NCI-H460 (cell line): ENCODE measurements around a stretch of chr10.

DNA sequence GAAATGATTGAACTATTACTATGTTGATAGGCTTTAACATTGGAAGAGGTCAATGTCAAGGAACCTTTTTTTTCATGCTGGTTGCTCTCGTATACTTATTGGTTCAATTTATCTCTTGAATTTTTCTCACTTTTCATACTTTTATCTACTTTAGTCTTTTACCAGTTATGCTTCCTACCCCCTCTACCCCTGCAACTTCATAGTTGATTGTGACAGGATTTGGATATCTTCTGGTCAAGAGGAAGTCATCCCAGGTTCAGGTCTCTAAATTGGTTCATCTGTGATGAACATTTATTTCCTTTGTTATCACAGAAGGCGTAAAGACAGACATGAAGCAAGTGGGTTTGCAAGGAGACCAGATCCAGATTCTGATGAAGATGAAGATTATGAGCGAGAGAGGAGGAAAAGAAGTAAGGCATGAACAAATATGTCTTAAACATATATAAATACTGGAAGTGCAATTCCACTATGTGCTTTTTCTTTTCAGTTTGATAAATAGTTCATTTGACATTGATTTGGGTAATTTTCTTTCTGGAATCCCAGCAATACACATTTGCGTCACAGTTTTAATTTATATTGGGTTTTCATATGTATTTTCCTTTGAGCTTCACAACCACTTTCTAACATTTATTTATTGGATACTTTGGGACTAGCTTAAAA is 17.1 kb downstream of the RBM17 start:
RAMPAGE:
- cytosol, long total RNA = no peak
- long total RNA = no peak
- nucleus, long total RNA = no peak

DNA sequence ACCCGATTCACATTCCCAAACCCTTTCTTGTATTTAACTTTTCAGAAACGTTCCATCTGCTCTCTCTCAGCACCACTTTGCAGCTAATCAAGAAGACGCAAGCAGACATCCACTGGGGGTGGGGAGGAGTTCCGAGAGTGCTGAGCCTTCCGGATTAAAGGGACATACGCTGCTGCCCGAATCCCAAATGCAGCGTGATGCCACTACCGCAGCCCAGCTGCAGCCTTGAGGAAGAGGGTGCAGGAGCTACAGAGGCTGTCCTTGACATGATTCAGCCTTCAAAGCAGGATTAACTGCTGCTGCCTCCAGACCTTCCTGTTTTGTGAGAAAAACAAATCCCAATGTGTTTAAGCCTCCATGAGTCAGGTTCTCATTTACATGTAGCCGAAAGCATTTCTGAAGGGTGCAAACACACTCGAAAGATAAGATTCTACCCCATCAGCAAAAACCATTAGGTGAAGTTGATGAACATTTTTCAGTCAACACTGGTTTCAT is 40.0 kb downstream of the RBM17 start:
RAMPAGE:
- cytosol, long total RNA = no peak
- long total RNA = no peak
- nucleus, long total RNA = no peak

RAMPAGE:
- cytosol, long total RNA = no peak
- long total RNA = no peak
- nucleus, long total RNA = no peak
These were observed 20.3 kb upstream of the PFKFB3 start for GRCh38 chr10:6182182-6183032.

RAMPAGE:
- cytosol, long total RNA = no peak
- long total RNA = no peak
- nucleus, long total RNA = no peak
These were observed 6.8 kb upstream of the PFKFB3 start for GRCh38 chr10:6195790-6196448.

DNA sequence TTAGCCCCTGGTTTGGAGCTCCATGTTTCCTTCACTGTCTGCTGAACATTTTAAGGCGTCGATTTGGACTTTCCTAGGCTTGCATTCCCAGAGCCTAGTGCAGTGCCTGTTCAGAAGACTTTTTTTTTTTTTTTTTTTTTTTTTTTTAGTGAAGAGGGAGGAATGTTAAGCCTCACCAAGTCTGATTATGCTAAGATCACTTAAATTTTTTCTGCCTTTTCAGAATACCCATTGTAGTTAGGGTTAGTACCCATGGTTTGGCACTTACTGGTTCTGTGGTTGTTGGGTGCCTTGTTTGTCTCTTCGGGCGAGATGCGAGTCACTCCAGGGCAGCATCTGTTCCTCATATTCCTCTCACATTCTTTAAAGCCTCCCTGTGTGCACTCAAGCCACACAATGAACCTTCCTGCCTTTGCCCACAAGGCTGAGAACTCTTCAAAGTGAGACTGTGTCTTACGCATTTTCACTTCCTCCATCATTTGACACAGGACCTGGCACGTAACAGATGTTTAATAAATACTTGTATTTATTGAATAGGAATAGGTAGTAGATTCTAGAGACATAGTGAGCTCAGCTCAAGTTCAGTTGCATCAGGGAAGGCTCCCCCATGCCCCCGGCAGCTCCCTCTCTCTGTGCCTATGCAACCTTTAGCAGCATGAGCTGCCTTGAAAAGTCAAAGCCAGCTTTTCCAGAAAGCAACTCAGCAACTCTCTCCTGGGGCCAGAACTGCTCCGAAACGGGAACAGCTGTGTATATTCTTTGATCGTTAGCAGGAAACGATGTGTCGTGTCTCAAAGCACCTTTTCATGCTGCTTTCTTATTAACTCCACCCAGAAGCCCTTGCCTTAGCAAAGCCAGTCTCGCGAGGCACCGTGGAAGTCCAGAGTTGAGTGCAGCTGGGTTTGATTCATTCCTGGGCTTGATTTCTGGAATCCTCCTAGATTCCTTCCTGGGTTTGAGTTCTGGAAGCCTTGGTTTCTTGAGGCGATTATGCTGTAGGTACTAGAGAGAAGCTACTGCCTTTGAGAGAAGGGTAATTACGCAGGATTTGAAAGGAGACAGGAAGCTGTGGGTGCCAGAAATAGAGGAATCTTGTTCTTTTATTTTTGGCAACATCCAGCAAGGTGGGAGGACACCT is 97.5 kb downstream of the PFKFB3 start:
RAMPAGE:
- cytosol, long total RNA = no peak
- long total RNA = no peak
- nucleus, long total RNA = no peak

DNA sequence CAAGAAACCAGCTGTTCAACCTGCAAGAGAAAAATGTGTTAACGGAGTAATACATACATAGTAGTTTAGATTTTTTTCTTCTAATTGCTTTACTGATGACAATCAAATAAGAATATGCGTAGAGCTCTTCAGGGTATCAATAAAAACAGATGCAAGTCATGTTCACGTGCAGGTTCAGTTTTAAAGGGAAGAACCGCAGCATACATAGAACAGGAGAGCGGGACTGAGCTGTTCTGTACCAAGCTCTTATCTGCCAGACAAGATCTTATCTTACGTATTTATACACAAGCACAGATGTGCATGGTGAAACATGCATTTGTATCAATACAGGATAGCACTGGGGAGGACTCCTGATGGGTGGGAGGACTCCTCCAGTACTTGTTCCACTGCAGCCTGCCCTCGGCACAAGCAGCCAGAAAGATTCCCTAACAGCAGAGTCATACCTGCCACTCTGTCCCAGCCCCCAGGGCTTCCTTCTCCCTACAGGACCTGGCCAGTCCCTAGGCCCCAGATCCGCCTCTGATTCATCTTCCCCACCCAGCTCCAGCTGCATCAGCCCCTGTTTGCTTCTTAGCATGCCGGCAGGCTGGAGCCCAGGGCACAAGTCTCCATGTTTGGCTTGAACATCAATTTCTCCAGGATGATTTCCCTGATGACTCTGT is 13.1 kb upstream of the PRKCQ start:
RAMPAGE:
- cytosol, long total RNA = no peak
- long total RNA = no peak
- nucleus, long total RNA = no peak

GRCh38 chr10:6607124-6607588 is 27.1 kb upstream of the PRKCQ start:
RAMPAGE:
- cytosol, long total RNA = no peak
- long total RNA = no peak
- nucleus, long total RNA = no peak

GRCh38 chr10:6973865-6974376 is 393.8 kb upstream of the PRKCQ start:
RAMPAGE:
- cytosol, long total RNA = no peak
- long total RNA = no peak
- nucleus, long total RNA = no peak

RAMPAGE:
- cytosol, long total RNA = no peak
- long total RNA = no peak
- nucleus, long total RNA = no peak
These were observed 382.7 kb downstream of the SFMBT2 start for GRCh38 chr10:7028067-7028691.

DNA sequence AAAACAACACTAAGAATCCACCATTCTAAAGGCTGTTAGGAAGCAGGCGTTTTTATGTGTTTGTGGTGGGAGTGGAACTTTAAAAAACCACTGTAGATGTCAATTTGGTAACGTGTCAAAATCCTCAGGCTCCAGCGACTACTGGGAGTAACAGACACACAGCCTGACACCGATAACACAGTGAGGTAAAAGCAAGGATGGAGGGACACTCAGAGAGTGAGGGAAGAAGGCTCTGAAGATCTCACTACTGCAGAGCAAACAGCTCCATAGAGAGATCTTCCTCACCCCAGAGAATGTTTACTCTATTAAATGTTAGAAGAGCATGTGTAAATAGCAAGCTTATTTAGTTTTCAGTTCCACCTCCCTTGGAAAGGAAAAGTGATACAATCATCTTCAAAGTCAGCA is 177.7 kb downstream of the SFMBT2 start:
RAMPAGE:
- cytosol, long total RNA = no peak
- long total RNA = no peak
- nucleus, long total RNA = no peak

DNA sequence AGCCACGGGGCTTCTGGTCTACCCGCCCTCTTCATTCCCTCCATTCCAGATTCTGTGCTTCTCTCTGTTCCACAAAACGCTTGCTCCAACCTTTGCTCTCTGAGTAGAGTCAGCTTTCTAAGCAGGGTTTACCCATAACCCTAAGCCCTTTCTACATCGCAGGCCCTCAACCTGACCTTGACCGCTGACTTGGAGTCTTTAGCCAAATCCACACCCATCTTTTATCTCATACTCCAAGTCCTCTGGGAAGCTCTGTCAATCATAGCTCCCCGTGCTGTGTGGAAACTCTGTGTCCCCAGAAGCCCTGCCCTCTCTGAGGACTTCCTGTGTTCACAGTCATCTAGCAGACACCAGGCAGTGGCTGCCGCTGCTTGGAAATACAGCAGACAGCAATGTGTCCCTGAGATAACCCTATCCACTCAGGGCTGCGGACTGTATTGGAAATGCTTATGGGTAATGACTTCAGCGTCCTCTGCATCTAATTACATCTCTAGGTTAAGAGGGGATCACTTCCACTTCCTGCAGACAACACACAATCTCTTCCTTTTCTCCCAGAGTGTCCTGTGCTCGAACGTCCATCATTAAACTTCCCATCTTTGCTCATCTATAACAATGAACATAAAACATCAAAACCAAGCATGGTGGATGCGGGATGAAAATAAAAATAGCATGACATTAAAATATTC is 158.7 kb downstream of the SFMBT2 start:
RAMPAGE:
- cytosol, long total RNA = no peak
- long total RNA = no peak
- nucleus, long total RNA = no peak

DNA sequence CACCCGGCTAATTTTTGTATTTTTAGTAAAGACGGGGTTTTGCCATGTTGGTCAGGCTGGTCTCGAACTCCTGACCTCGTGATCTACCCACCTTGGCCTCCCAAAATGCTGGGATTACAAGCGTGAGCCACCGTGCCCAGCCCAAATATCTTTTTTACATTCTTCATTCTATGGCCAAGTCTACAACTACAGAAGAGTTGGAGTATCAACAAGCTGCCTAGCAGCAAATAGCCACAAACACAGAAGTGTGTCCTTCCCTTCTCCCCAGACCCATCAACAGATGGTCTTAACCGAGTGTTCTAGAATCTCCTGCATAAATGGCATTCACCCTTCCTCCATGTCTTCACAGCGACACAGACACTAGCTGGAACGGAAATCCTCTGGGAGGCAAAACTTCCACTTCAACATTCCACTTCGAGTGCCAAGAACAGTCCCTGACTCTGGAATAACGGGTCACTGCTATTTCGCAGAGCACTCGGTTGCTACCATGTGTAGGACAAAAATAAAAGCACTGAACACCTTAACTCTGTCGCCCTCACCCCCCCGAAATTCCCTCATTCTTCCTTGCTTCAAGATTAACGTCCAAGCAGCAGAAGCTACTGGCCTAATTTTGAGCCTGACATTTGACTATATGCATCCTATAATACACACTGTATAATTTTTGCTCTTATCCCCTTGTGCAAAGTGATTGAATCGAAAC is 65.2 kb downstream of the SFMBT2 start:
RAMPAGE:
- cytosol, long total RNA = no peak
- long total RNA = no peak
- nucleus, long total RNA = no peak

DNA sequence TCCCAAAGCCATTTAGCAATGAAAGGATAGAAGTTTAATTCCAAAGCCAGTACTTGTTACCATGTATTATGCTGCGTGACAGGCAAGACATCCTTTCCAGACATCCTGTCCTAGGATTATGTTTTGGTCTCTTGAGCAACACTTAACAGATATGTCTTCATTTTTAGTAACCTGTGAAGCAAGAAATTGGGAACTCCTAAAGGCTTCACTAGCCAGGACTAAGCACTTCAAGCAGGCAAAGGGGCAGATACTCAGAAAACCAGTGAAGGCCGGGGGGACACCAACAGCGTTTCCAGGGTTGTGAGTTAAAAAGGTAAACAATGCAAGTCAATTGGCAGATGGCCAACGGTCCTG is 77.5 kb upstream of the SFMBT2 start:
RAMPAGE:
- cytosol, long total RNA = no peak
- long total RNA = no peak
- nucleus, long total RNA = no peak

GRCh38 chr10:7788276-7789298 is 610 bp downstream of the ATP5F1C start:
RAMPAGE:
- cytosol, long total RNA = no peak
- long total RNA = no peak
- nucleus, long total RNA = no peak

DNA sequence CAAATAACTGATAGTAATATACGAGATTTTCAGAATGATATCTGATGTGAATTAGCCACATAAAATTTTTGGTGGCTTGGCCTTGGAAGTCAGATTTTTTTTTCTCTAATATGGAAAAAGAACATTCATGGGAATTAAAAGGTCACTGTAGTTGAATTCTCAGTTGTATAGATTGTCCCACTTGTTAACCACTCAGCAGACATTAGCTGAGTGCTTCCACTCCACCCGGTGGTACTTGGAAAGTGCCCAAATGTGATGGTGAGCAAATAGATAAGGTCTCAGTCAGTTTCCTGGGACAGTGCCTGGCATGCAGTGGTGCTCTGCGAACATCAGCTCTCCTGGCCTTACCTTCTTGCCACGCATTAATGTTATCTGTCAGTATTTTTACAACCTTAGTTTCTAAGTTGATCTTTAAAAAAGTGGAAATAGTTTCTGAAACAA is 1.4 kb downstream of the ATP5F1C start:
RAMPAGE:
- cytosol, long total RNA = no peak
- long total RNA = no peak
- nucleus, long total RNA = no peak

DNA sequence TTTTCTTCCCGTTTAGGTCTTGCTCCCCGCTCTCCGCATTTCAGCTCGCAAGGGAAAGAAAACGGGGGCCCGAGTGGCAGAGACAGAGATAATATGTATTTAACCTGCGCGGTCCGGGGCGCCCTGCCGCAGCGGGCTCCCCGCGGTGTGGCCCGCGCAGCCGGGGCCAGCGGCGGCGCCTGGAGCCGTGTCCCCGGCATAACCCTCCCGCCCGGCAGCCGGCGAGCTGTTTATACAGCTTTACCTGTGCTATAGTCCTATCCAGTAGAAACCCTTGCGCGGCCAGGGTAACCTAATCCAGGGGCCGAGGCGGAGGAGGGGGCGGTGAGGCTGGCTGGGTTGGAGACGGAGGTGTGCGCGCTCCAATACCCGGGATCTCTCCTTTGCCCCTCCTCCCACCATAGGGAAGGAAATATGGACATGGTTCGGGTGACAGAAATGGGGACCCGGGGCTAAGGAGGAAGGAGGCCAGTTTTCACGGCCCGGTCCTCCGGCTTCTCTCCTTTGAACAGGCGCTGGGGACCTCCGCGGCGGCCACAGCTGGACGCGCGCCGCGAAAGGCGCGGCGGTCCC is 5.0 kb upstream of the GATA3 start:
RAMPAGE:
- cytosol, long total RNA = no peak
- long total RNA = no peak
- nucleus, long total RNA = no peak

GRCh38 chr10:8056784-8057525 is 2.5 kb downstream of the GATA3 start:
RAMPAGE:
- cytosol, long total RNA = no peak
- long total RNA = no peak
- nucleus, long total RNA = no peak

GRCh38 chr10:8061057-8062126 is 6.9 kb downstream of the GATA3 start:
RAMPAGE:
- cytosol, long total RNA = no peak
- long total RNA = no peak
- nucleus, long total RNA = no peak

RAMPAGE:
- cytosol, long total RNA = no peak
- long total RNA = no peak
- nucleus, long total RNA = no peak
These were observed 950.2 kb downstream of the GATA3 start for GRCh38 chr10:9004695-9005142.

GRCh38 chr10:10605741-10606346 is 411.8 kb upstream of the CELF2 start:
RAMPAGE:
- cytosol, long total RNA = no peak
- long total RNA = no peak
- nucleus, long total RNA = no peak